SK-N-DZ (cell line): Measurements from ENCODE around the gene AVL9.

GRCh38 chr7:30469792-30470124, 8.8 kb downstream of the NOD1 start:
RAMPAGE:
- cytosol, long total RNA = no peak
- nucleus, long total RNA = no peak

DNA sequence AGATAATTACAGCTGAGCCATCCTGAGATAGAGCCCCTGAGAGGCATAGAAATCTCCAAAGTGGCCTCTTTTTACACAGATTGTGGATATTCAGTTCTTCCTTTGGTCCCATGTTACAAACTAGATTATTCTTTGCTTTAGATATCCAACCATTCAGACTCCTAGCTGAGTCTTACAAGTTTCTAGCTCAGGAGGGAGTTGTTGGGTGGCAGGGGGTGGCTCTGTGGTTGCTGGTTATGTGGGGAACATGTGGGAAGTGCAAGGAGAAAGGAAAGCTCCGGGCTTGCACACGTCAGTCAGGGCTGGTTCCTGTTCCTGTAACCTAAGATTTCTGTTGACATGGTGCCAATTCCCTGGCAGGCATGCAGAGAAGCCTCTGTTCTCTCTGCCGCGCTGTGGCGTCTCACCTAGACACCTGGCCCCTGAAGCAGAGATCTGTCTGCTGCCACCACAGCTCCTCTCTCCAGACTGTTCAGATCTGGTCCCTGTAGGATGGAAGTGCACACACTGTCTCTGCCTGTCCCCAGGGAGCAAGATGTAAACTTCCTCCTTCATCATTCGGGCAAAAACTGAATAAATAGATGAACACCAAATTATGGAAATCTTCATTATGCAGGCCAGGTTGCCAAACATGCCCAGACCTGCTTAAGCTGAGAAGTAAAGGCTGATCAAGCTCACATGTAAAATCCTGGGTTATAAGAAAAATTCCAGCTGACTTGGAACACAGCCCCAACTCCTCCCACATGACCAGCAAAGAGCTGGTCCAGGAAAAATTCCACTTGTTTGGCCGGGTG, 43.6 kb upstream of the GARS1 start:
RAMPAGE:
- cytosol, long total RNA = no peak
- nucleus, long total RNA = no peak

RAMPAGE:
- cytosol, long total RNA = no peak
- nucleus, long total RNA = no peak
These were observed 36.9 kb downstream of the GARS1 start for GRCh38 chr7:30631368-30632155.

DNA sequence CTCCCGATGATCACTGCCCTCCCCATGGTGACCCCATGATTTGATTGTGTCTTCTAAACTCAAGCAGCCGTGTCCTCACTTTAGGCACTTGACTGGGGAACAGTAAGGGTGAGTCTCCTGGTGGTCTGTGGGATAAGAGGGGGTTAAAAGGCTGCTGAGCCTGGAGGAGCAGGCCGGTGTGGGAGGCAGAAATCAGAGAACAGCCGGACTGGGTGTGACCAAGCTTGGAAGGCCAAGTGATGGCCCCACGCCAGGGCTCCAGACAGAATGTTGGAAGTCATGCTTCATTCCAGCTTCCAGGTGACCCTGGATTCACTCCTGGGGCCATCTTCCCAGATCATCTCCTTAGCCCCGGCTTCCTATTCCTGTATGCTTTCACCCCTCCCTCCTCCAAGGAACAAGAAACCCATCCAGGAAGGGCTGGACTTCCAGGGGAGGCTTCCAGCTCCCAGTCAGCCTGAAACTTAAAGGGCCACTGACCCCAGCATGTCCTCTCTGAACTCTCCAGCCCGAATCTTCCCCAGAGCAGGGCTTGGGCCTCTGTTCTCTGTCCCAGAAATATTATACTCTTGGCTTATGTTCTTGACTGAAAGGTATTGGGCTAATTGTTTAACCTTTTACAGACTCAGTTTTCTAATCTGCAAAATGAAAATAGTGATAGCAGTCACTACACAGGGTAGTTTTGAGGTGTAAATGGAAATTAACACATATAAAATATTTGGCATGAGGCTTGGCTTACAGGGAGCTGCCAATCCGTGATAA, 1.1 kb downstream of the INMT start:
RAMPAGE:
- cytosol, long total RNA = no peak
- nucleus, long total RNA = no peak

DNA sequence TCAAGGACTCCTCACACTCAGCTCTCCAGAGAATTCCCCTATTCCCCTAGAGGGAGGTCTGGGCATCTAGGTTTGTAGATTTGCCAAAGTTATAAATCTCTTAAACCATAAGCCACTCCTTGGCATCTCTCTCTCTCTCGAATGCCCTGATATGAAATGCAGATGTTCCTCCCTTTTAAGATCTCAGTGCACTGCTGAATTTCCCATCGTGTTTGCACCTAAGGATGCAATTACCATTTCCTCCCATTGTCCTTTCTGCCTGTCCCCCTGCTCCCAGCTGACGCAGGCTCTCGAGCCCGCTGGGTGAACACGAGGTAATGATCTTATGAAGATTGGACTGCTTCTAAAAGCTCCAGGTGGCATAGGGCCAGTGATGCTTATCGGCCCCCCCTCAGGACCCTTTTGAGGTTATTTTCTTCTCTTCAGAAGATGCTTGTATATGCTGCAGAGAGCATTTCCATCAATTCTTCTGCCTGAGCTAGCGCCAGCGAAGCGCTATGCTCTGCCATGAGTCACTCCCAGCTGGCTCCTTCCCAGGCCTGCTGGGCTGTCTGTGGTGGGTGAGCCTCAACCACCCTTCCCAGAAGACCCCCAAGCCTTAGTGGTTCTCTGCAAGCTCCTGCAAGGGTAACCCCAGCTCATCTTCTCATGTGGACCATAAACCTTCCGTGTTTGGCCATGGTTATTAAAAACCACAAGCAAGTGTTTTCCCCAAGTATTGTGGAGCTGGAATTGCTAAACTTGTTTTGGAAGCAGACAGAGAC, 41.6 kb upstream of the AQP1 start:
RAMPAGE:
- cytosol, long total RNA = no peak
- nucleus, long total RNA = no peak

RAMPAGE:
- cytosol, long total RNA = no peak
- nucleus, long total RNA = no peak
These were observed 13.1 kb upstream of the AQP1 start for GRCh38 chr7:30898600-30898949.

DNA sequence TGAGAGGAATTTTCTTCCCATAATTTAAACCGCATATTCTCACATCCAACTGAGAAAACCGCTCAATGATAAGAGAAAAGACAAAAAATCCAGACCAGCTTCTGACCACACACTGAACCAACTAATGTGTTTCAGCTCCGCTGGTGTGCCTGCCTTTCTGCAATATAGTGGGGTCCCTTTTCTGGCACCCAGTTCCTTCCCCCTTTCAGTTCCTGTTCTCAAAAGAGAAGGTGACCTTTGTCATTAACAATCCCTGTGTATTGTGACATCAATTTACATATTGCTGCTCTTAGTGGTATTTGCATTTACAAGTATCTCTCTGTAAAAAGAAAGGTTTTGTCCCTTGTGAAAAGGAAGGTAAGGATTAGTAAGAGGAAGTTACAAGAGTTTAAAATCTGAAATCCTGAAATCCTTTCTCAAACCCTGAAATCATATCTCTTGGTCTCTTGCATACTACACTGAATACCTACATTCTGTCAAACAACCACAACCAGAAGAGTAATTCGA, 1.4 kb downstream of the PPP1R17 start:
RAMPAGE:
- cytosol, long total RNA = no peak
- nucleus, long total RNA = no peak

RAMPAGE:
- cytosol, long total RNA = no peak
- nucleus, long total RNA = no peak
These were observed 136.1 kb downstream of the PPP1R17 start for GRCh38 chr7:31823035-31823668.

GRCh38 chr7:31947936-31948273, 122.3 kb downstream of the PDE1C start:
RAMPAGE:
- cytosol, long total RNA = no peak
- nucleus, long total RNA = no peak

DNA sequence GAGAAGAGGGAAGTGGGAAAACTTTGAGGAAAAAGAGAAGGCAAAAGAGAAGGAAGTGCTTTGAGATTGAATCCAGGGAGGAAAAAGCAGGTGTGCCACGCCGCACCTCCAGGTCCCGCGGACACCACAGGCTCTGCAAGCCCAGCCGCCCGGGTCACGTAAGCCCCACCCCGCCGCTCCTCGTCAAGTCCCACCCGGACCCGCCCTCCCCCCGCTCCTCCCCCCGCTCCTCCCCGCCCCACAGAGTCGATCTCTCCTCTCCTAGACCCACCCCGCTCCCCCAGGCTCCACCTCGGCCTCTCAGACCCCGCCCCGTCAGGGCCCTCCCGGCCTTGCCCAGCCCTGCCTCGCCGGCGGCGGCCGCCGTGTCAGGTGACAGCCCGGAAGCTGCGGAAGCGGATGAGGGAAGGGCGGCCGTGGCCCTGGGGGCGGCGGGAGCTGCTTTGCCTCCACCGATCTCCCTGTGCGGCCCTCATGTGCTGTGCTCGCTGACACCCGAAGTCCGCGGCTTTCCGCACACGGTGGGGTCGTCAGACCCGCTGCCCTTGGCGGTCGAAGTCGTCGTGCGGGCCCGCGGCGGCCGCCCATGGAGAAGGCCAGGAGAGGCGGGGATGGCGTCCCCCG, at the start of gene AVL9:
Gene AVL9, plus strand, starts transcription at position 366 of the 624 bp plus-strand sequence.
RAMPAGE:
- cytosol, long total RNA = start-site peak on the plus strand centred at position 401 of the sequence, 61 bp wide, 547 and 149 reads in 2 replicates
- nucleus, long total RNA = start-site peak on the plus strand centred at position 389 of the sequence, 73 bp wide, 508 and 284 reads in 2 replicates

DNA sequence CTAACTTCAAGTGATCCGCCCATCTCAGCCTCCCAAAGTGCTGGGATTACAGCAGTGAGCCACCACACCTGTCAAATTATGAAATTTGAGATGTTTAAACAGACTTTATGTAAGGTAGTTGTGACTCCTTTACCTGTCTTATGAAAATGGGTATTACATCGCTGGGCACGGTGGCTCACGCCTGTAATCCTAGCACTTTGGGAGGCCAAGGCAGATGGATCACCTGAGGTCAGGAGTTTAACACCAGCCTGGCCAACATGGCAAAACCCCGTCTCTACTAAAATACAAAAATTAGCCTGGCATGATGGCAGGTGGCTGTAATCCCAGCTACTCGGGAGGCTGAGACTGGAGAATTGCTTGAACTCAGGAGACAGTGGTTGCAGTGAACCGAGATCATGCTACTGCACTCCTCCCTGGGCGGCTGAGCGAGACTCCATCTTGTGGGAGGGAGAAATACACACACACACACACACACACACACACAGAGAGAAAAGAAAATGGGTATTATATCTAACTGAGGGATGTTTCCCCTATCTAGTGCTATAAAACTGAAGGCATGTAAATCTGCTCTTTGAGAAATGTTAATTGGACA, 28.9 kb downstream of the AVL9 start:
RAMPAGE:
- cytosol, long total RNA = no peak
- nucleus, long total RNA = no peak

RAMPAGE:
- cytosol, long total RNA = no peak
- nucleus, long total RNA = no peak
These were observed 168.5 kb downstream of the AVL9 start for GRCh38 chr7:32663800-32664220.

DNA sequence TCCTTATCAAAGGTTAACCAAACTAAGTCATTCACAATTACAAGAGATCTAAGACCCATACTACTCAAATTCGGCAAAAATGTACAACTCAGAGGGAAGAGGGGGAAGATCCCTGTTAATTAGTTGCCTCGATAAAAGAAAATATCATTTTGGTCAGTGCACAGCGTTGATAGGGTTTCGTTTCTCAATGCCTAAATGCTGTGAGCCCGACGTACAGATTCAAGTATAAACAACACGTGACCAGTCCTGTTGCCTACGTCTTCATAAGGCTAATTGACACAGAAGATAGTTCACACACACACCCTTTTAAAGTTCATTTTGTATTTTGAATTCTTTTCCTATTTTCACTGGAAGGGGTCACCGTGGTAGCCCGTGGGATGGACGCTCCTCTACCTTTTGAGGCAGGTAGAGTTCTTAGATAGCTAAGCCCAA, 1.1 kb downstream of the KBTBD2 start:
RAMPAGE:
- cytosol, long total RNA = no peak
- nucleus, long total RNA = no peak

DNA sequence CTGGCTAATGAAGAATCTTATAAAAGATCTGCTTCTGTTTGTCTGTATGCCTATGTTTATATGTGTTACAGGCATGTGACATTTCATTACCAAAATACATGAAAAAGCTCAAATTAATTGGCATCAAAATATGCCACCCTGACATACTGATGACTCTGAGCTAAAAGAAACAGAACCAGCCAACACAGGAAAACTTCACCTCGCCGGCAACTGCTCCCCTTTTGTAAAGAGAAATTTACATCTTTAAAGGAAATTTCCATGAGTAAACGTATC, 15.8 kb upstream of the FKBP9 start:
RAMPAGE:
- cytosol, long total RNA = no peak
- nucleus, long total RNA = no peak

DNA sequence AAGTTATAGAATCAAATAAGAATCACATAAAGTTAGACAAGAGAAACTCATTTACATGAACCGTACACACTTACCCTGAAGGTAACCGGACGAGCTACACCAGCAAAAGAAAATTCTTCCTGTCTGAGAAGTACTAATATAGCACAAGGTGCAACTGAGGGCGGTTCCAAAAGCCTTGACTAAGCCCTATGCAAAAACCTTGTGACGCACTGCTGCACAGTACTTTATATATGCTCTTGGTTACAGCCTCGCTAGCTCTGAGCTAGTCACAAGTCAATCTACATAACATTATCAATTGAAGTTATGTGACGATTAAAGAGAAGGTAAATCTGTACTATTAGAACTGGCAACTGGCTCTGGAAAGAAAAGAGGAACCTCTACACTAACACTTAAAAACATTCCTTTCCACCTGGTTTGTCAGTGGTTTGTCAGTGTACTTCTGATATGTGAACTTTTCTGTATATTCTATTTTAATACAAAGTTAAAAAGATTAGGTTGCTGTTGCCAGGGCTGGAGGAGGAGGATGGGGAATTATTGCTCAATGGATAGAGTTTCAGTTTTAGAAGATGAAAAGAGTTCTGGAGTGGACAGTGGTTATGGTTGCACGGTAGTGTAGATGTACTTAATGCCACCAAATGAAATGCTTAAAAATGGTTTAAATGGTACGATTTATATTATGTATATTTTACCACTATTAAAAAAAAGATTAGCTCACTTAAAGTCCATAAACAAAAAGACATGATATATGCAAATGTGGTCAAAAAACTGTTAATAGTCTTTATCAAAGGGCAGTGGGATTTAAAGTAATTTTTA, 21.6 kb downstream of the NT5C3A start:
RAMPAGE:
- cytosol, long total RNA = no peak
- nucleus, long total RNA = no peak

DNA sequence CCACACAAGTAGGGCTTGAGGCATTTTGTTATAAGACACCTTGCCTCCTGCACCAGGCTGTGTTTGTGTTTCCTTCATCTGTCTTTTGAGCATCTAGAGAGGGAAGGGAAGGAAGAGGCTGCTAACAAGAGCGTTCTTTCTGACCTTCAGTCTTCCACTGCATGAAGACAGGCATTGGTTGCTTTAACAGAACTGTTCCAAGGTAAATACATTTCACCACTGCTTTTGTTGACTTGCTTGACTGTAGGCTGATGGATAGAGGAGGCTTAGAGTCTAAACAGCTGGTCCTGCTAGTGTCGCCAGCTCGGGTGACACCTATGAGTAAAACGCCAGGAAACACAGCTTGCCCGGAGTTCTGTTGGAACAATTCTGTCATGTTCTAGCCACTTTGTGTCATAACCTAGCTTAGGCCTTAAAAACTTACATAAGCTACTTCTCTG, 252.9 kb downstream of the BMPER start:
RAMPAGE:
- cytosol, long total RNA = no peak
- nucleus, long total RNA = no peak

DNA sequence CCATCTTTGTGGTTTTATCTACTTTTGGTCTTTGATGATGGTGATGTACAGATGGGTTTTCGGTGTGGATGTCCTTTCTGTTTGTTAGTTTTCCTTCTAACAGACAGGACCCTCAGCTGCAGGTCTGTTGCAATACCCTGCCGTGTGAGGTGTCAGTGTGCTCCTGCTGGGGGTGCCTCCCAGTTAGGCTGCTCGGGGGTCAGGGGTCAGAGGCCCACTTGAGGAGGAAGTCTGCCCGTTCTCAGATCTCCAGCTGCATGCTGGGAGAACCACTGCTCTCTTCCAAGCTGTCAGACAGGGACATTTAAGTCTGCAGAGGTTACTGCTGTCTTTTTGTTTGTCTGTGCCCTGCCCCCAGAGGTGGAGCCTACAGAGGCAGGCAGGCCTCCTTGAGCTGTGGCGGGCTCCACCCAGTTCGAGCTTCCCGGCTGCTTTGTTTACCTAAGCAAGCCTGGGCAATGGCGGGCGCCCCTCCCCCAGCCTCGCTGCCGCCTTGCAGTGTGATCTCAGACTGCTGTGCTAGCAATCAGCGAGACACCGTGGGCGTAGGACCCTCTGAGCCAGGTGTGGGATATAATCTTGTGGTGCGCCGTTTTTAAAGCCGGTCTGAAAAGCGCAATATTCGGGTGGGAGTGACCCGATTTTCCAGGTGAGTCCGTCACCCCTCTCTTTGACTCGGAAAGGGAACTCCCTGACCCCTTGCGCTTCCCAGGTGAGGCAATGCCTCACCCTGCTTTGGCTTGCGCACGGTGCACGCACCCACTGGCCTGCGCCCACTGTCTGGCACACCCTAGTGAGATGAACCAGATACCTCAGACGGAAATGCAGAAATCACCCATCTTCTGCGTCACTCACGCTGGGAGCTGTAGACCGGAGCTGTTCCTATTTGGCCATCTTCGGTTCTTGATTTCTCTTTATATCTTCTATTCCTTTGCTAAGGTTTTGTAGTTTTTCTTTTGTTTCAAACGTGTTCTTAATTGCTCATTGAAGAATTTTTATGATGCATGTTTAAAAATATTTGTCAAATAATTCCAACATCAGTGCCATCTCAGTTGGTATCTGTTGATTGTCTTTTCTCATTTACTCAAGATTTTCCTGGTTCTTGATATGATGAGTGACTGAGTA, 269.7 kb downstream of the BMPER start:
RAMPAGE:
- cytosol, long total RNA = no peak
- nucleus, long total RNA = no peak

DNA sequence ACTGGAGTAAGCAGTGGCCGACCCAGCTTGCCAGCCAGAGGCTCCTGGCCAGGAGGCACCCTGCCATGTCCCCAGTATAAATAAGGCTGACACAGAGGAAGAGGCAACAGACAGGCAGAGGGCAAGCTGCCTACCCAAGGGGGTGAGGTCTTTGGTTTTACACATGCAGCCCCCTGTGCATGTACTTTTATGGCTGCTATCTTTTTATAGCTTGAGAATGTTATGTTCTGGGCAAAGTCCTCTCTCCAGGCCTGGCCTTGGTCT, 102.7 kb upstream of the TBX20 start:
RAMPAGE:
- cytosol, long total RNA = no peak
- nucleus, long total RNA = no peak

RAMPAGE:
- cytosol, long total RNA = no peak
- nucleus, long total RNA = no peak
These were observed 3.3 kb downstream of the HERPUD2 start for GRCh38 chr7:35691236-35692464.

GRCh38 chr7:35884770-35885179, 83.9 kb downstream of the SEPTIN7 start:
RAMPAGE:
- cytosol, long total RNA = no peak
- nucleus, long total RNA = no peak